ENCODE measurements around the gene DYDC2.

- PRO-cap = no peak
These were observed at the start of gene DYDC2 for GRCh38 chr10:80356400-80357374. Gene DYDC2 (plus strand): TSS chr10:80356781.

GRCh38 chr10:80421600-80422199 lies 13.3 kb downstream of the PRXL2A start:
- PRO-cap = no peak

DNA sequence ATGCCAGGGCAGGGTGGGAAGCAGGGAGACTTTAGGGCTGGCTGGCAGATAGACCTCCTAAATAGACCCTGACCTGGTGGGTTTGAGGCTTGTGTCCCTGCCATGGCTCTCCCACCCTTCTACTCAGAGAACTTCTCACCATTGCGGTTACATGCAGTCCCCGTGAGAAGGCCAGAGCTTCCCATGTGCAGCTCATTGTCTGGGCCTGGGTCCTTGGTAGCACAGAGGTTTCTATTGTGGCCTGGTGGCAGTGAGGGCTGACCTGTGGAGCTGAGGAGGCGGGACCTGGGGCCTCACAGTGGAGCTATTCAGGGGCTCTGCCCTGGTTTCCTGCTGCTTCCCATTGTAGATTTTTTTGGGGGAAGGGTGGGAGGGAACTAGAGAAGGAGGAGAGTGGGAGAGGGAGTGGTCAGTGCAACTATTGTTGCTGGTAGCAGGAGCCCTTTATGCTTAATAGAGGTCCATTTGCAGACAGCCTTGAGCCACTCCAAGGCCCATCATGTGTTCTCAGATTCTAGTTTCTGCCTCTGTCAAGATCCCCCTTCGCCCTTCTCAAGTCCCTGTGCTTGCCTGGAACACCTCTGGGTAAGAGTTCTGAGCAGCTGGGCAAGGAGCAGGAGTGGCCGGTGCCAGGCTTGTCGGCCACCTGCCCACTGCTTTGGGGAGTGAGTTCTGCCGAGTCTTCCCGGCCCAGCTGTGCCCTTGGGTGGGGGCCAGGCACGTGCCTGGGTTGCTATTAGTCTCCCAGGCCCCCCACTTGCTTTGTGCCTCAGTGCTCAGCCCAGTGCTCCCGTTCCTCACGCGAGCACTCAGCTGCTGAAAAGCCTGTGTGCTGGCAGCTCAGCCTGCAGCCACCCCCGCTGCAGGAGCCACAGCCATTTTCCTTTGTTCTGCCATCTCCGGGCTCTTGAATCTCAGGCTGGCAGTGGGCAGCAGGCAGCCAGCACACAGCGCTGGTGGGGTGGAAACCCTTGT lies 10.7 kb downstream of the TSPAN14 start:
- PRO-cap = no peak

GRCh38 chr10:80502649-80503335 lies 34.9 kb upstream of the SH2D4B start:
- PRO-cap = no peak

DNA sequence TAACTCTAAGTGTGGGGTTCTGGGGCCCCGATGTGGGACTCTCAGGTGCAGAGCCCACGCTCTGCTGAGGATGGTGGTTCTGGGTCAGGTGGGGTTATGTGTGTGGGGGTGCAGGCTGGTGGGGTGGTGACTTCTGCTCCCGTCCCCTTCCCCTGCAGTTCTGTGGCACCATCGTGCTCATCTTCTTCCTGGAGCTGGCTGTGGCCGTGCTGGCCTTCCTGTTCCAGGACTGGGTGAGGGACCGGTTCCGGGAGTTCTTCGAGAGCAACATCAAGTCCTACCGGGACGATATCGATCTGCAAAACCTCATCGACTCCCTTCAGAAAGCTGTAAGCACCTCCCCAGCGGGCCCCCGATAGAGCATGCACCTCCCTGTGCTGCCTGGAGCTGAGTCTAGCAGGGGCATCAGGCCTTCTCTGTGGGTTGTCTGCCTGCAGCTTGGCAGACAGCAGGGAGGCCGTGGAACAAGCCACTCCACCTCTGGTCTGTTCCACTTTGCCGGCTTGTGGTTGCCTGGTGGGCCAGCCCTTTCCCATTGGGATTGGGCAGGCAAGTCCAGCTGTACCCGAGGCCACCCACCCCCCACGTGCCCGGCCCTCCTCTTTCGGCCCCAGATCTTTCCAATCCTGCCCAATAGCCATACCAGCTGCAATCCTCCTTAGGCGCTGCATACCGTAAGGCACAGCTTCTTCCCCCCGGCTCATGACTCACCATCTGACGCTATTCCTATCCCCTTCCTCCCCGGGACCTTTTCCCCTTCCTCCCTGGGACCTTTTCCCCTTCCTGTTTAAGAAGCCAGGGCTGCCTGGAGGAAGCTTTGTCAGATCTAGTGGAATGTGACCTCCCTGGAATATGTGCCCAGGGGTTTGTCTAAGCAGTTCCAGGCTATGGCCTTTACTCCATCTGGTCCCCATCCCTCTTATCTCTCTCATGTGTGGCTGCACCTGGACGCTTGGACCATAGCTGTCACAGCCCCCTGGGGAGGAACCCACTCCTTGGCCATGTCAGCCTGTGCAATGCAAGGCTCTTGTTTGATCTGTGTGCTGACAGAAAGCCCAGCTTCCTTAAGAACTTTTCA lies 28.2 kb upstream of the SH2D4B start:
- PRO-cap = no peak

GRCh38 chr10:80517154-80518113 lies 20.3 kb upstream of the SH2D4B start:
- PRO-cap = no peak

GRCh38 chr10:81873871-81874450 lies 1.0 kb upstream of the NRG3 start:
- PRO-cap = no peak

DNA sequence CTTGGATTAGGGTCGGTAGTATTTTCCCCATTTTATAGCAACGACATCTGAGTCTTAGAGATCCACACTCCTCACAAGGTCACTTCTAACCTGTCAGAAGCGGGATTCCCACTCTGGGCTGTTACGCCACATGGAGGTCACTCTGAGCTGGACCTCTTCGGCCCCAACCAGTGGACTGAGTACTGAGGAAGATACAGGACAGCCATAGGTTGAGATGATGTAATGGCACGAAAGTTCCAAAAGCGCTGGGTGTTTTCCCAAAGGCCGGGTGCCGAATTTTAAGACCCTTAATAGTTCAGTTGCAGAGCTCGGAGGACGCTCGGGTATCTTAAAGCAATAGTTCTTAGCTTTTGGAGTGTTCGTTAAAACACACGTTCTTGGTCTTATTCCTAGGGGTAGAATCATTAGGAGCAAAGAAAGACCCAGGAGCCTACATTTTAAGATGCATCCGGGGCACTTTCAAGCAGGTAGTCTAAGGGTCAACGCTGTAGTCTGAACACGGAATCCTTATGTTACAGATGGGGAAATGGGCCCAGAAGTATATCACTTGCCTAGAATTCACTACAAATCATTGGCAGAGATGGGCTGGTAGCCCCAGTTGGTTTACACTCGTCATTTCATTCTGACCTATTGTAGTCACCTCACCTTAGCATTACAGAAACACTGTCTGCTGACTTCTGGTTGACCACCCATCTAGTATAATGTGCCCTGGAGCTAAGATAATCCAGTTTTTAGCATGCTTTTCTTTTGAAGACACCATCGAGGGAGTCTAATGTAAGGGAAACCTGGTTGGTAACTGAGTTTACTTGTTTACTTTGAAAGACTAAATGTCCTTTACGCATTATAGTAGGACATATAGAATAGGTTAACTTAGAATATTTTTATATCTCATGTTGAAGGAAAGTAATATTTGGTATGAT lies 974 bp downstream of the GHITM start:
- PRO-cap = unidirectional peak, minus-strand start at position 177 of the sequence

GRCh38 chr10:84146024-84147251 lies 7.1 kb downstream of the GHITM start:
- PRO-cap = no peak

DNA sequence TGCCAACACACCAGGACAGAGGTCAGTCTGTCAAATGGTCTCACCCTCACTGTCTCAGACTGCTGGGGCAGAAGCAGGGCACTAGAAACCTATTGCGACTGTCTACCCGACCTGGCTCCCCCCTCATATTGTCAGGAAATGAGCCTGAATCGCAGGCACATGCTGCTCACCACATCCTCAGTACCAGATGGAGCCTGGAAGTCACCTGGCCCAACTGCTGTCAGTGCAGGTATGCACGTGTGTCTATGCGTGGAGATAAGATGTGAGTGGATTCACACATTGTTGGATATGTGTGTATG lies 3.3 kb upstream of the CDHR1 start:
- PRO-cap = no peak

- PRO-cap = no peak
These were observed 34.8 kb downstream of the RGR start for GRCh38 chr10:84279670-84280074.

DNA sequence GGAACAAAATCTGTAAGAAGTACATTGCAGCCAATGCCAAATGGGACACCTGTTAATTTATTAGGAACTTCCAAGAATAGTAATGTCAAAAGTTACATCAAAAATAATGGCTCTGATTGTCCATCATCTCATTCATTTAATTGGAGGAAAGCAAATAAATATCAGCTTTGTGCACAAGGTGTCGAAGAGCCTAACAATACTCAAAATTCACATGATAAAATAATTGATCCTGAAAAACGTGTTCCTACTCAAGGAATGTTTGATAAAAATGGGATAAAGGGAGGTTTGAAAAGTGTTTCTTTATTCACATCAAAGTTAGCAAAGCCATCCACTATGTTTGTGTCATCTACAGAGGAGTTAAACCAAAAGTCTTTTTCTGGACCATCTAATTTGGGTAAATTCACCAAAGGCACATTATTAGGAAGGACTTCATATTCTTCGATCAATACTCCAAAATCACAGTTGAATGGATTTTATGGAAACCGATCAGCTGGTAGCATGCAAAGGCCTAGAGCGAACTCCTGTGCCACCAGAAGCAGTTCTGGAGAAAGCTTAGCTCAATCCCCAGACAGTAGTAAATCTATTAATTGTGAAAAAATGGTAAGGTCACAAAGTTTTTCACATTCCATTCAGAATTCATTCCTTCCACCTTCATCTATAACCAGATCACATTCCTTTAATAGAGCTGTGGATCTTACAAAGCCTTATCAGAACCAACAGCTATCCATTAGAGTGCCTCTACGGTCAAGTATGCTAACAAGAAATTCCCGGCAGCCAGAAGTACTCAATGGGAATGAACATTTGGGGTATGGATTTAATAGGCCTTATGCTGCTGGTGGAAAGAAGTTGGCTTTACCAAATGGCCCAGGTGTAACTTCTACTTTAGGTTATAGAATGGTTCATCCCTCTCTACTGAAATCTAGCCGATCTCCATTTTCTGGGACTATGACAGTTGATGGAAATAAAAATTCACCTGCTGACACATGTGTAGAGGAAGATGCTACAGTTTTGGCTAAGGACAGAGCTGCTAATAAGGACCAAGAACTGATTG lies 43.0 kb downstream of the CCSER2 start:
- PRO-cap = no peak

DNA sequence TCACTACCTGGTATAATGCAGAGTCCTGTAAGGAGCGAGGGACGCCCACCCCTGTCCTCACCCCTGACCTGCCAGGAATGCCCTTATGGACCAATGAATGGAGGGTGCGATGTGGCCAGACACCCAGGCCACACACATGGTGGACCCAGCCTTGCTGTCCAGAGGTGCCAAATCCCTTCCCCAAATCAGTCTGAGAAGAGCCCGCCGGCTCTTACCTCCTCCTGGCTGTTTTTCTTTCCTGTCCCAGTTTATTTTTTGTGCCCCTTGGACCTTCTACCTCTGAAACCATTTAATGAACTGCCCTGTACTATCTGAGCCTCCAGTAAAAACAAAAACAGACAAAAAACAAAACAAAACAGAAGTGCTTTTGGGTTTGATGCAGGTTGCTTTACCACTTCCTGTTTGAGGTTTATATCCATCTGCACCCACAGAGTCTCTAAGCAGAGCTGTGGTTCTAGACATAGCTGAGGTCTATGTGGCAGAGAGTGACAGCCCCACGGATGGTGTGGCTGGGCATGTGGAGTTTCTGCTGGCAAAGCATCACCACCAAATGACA lies 754.4 kb downstream of the GRID1 start:
- PRO-cap = no peak

DNA sequence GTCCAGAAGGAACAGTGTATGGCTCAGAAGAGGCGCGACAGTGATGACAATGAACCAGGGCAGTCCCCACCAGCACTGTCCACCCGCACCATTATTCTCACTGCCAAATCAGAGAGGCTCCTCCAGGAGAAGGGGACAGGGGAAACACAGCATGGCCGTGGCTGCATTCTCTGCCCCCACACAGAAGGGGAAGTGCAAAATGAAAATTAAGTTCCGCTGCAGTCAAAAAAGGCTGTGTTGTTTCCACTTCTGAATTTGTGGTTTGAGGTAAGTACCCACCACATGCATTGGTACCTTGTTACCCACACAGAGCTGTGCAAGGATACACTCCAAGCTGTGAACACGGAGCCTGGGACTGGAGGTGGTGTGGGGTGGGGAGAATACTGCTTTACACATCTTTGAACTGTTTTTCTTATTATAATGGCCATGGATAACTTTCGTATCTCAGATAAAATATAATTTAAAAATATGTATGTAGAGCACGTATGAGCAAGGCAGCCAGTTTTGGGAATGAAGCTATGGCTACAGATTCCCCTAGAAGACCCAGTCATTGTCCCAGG lies 419.5 kb downstream of the GRID1 start:
- PRO-cap = unidirectional peak, minus-strand start at position 172 of the sequence

DNA sequence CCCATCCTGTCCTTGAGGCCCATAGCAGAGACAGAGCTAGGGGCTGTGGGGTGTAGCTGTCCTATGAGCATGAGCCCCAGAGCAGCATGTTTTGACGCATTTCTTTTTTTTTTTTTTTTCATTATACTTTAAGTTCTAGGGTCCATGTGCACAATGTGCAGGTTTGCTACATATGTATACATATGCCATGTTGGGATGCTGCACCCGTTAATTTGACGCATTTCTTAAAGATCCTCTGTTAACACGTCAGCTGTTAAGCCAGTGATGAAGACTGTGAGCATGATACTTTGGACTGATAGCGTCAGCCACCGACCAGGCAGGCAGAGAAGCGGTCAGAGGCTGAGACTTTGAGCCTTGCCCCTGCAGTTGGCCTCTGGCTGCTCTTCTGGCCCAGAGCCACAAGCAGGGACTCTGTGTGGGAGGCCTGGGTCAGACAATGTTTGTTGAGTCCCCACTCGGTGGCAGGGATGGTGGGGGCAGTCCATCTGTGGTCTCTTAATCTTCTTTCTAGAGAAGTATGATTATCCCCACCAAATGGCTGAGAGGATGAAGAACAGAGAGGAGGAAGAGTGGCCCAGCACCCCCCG lies 203.2 kb downstream of the GRID1 start:
- PRO-cap = no peak

- PRO-cap = no peak
These were observed 10.5 kb upstream of the GRID1 start for GRCh38 chr10:86377055-86377606.

DNA sequence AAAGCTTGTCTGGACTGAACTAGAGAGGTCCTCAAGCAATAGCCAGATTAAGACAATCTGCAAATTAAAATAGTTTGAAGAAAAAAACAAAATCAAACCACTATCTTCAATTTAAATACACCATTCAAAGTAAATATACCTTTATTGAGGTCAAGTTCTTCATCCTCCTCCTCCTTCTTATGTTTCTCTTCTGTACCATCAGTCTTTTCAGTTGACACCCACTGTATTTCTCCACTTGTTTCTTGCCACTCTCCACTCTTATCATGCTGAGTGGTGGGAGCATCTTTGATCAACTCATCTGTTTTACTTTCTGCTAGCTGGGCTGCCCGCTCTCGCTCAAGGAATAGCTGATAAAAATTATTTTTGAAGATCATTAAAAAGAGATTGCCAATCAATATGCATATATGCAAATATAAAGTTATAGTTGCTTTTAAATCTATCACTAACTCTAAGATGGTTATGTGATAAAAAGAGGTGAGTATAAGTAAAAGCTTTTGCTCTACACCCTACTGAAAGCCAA lies 75.4 kb downstream of the WAPL start:
- PRO-cap = no peak

- PRO-cap = no peak
These were observed 9.8 kb upstream of the OPN4 start for GRCh38 chr10:86644528-86644890.

GRCh38 chr10:86665855-86666955 lies 2.1 kb upstream of the LDB3 start:
- PRO-cap = no peak

GRCh38 chr10:86708588-86708981 lies 40.3 kb downstream of the LDB3 start:
- PRO-cap = no peak